Fibroblast of villous mesenchyme (primary cell): Measurements from ENCODE around the gene FAM76B.

DNA sequence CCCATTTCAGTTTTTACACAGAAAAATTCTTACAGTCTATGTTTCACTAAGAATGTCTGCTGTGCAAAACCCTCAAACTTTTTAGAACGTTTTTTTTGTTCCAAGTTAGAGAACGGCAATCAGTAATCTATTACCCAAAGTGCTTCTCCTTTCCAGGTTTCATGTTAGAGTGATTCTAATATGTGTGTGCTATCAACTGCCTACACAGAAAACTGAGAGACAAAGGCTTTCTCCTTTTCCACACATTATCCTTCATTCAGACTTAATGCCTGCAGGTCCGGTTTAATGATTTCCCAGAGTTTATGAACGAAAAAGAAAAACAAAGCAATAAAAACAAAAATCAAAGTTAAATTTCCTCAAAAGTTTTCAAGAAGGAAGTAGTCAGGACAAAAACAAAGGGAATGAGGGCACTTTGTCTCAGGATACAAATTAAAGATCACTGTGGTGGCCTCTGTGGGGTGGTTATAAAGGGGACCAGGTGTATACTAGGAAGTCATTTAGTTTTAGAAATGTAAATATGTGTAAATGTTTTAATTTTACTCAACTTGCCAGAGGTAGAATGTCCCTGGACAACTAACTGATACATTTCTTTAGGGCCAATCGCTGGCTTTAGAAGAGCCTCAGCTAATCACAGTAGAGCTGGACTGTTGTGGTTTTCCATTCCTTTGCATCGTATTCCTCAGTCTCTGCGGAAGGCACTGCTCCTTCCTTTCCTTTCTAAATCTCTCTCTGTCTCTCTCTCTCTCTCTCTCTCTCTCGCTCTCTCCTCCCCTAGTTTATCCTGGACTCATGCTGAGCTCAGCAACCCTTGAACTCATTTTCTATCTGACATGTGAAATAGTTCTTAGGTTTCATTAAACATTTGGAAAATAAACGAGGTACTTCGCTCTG, 11.5 kb upstream of the SESN3 start:
- CAGE, long polyA plus RNA, result no peak

GRCh38 chr11:95256226-95256913, 25.4 kb upstream of the SESN3 start:
- CAGE, long polyA plus RNA, result no peak

DNA sequence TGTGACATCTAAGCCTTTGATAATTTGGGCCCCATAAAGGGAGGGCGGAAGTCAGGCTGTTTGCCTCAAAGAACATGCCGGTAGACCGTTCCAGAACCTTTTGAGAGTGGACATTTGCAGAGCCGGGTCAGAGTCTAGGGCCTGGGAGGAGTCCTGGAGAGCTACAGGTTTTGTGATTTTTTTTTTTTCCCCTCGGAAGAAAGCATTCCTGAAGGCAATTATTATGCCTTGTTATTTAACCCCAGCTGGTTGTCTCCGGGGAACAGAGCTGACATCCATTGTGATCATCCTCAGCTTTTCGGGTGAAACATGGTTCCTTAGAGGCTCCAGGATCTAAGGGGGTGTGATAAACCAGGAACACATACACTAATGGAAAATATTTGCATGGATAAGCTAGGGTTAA, 68.5 kb upstream of the SESN3 start:
- CAGE, long polyA plus RNA, result no peak

DNA sequence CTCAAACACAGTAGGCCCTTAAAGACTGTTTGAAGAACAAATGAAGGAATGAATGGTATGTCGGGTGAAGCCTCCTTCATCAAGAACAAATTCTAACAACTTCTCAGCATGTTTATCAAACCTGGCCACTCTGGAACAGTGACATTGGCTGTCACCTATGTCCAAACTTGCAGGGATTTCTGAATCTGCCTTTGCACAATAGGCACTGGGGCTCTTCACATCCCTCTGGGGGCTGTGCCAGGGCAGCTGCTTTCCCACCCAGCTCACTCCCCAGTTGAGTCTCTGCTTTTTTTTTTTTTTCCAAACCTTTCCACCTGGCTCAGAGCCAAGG, 107.2 kb upstream of the SESN3 start:
- CAGE, long polyA plus RNA, result no peak

DNA sequence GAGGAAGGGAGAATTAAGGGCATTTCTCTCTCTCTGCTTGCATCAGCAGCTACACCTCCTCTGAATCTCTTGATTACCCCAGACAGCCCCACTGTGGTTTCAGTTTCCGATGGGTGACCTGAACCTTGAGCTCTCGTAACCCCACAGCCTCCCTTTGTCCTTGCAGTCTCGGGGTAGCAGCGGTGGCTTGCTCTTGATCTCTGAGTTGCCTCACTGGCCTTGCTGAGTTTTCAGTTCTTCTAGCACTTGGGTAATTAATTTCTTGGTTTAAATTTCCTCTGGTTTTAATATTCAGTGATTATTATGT, 212.5 kb upstream of the SESN3 start:
- CAGE, long polyA plus RNA, result no peak

- CAGE, long polyA plus RNA, result no peak
Observed at GRCh38 chr11:95688839-95689081, 100.8 kb downstream of the FAM76B start.

GRCh38 chr11:95697844-95698589, 91.6 kb downstream of the FAM76B start:
- CAGE, long polyA plus RNA, result no peak

DNA sequence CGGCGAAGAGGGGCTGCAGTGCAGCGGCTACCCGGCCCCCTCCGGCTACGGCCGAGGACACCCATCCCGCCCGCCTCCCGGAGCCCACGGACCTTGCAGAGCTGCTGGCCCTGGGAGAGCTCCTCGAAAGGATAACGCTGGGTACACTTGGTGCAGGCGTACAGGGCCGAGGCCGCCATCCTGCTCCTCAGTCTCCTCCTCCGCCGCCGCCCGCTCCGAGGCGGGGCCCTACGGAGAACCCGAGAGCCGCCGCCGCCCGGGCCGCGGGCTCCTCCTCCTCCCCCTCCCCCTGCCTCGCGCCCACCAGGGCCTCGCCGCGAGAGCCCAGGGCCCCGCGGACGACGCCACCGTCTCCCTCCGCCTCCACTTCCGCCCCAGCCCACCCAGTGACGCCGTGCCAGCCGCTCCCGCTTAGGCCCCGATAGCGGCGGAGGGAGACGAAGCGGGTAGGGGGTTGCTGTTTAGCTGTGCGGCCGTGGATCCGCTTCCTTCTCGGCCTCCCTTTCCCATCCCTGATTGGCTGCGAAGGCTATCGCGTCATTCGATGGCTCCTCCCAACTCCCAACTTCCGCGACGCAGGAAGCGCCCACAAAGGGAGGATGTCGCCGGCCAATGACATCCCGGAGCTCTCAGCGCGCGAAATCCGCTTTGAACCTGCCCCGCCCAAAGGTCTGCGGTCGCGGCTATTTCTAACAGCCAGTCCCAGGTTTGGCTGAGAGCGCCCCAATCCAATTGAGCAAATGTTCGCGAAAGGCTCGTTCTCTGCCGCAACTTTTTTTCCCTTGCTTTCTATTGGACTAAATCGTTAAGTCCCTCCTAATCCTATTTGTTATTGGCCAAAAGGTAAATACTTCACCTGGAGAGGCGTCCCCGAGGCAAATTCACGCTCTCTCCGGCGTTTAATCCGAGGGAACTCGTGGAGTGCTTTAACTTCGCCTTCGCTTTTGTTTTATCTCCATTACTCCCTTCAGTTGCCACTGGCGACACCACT, at the start of gene FAM76B:
TSS of gene FAM76B (minus strand) at position 483 of the 991 bp plus-strand sequence.
- CAGE, long polyA plus RNA, result no peak

DNA sequence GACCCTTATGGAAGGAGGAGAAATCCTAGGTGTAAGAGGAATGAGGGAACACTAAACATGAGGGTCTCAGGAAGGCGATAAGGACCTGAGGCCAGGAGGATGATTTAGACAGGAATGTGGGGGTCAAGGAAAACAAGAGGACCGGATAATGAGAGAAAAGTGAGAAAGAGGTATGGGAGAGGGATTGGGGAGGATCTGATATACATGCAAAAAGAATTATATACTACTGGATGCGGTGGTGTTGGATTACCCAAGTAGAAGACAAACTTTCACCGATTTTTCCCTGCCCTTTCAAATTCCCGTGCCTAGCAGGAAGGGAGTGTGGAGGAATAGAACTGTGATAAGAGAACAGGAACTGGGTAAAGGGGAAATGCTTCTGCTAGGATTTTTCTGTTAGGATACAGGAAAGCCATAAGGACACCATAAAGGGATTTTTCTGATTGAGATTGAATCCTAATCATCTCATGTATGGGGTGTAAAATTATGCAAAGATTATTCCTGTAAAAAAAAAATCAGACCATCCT, 434 bp upstream of the MTMR2 start:
- CAGE, long polyA plus RNA, result no peak

DNA sequence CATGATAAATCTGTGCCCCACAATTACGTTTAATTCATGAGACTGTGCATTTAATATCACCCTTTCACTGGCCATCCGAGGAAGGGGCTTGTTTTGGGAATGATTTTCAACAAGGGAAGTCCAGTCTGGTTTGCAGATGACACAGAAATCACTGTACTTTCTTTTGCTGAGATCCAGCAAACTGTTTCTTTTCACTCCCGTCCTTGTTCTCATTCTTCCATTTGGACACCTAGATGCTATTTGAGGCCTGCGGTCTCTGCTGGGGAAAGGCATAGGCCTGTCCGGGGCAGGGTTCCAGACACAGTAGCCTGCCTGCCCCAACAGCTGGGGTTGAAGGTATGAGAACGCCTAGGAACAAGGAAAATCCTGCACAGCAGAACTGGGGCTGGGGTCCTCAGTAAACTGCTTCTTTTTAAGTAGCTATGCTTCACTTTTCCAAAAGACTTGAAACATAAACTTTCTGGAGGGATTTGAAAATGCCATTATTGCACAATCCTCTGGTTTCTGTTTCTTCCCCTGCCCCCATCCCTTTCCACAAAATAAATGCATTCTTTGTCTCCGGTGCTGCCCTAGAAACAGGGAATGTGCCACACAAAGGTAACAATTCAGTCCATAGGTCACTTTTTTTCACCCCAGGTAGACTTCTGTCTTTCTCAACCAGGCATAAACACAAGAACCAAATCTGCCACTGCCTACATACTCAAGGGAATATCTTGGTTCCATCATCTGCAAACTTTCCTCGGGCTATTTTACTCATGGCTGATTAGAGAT, 174.7 kb upstream of the MTMR2 start:
- CAGE, long polyA plus RNA, result no peak

GRCh38 chr11:96105432-96105980, 181.6 kb upstream of the MTMR2 start:
- CAGE, long polyA plus RNA, result no peak

- CAGE, long polyA plus RNA, result no peak
Observed at GRCh38 chr11:96182092-96182605, 160.8 kb downstream of the MAML2 start.

DNA sequence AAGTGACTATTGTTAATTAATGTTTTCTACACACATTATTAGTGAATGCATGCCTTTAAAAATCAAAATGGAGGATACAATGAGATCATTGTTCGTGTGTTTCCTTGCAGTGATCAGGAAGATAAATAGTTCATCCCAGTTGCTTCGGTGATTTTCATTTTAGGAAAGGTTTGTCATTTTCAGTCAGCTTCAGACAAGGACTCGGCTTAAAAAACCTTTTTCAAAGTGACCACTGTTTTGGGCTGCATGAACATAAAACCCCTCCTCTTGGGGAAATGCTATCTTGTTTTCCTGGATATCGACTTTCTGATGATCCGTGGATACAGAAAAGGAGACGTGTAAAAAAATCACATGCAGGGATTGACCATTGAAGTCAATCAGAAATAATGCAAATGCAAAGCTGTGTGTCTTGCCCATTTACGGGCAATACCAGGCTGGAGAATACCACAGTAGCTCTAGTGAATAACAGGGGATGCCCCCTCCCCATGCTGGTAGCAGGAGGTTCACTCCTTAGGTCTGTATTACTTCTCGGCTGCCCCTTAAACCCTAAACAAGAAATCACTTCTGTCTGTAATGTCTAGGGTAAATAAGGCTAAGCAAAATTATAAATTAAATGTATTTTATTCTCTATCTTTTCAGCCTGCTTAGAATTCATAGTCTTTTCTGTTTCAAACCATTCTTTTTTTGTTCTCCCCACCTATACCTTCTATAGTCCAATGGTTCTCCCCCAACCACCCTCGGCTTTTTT, 146.7 kb downstream of the MAML2 start:
- CAGE, long polyA plus RNA, result no peak

DNA sequence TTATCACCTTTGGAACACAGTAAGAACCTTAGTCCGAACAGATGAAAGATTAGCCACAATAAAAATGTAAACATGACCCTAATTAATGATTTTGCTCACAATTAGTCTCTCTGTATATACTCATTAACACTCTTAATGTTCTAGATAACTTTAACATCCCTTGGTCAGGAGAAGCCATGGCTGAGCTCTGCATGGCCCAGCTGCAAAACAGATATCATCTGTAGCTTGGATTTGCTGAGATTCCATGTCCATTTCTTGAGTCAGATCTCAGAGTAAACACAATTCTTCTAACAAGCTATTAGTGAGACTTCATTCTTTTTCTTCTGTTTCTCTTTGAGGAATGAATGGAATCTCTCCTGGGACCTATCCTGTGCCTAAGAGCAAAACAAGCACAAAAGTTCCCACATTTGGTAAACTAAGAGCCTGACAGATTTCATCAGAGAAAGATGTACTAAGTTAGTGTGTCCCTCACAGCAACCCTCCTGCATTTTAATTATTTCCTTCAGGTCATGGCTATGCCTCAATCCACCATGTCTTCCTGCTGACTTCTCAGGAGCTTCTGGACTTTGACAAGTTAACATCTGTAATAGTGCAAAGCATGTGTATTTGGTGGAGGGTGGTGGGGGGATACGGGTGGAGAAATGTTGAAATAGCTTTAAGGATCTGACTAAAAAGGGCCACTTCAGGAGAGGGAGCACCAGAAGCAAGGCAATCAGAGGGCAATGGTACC, 142.7 kb downstream of the MAML2 start:
- CAGE, long polyA plus RNA, result no peak

DNA sequence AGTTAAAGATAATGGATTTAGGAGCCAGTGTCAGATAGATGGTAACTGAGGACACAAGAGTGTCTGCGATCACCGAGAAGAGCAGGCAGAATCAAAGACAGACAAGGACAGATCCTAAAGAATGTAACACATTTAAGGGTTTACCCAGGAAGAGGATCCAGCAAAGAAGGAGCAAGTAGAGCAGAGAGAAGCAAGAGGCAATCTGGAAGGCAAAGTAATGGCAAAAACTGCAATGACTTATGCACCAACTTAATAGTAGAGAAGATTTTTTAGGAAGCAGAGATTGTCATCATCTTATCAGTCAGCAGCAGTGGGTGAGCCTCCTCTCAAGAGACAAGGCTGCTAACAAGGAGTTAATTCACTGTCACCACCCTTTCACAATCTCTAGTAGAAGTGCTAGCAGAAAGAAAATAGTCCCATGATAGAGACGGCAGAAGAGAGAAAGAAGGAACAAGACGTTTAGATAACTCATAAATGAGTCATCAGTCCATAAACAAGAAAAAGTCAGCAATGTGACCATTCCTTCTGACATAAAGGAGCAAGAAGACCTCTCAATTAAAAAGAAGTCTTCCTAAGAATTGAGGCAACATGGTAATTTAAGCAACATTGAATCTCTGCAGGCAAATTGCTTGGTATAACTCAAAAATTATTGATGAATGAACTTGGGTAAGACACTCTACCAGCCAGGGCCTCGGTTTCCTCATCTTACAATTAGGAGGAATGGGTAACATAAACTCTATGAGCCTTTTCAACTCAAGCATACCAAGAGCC, 130.5 kb downstream of the MAML2 start:
- CAGE, long polyA plus RNA, result no peak

- CAGE, long polyA plus RNA, result no peak
Observed at GRCh38 chr11:96213429-96214352, 129.3 kb downstream of the MAML2 start.

DNA sequence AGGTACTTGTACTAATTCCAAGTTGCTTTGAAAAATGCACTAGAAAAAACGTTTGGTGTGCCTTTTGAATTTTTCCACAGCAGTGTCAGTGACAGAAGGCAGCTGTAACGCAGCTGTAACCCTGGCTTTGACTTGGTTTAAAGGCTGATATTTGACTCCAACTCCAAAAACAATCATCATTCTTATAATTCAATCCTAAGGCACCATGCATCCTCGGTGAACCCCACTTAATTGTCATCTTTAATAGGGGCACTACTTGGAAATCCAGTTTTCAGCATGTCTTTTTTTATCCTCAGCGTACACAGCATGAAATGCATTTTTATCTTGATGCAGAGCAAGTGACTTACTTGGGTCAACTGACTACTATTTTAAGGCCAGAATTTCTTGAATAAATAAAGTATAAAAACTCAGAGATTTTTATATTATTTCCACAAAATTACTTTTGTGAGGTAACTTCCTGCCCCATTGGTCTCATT, 124.8 kb downstream of the MAML2 start:
- CAGE, long polyA plus RNA, result no peak

- CAGE, long polyA plus RNA, result no peak
Observed at GRCh38 chr11:96317615-96318664, 25.1 kb downstream of the MAML2 start.

GRCh38 chr11:96340244-96340906, 2.6 kb downstream of the MAML2 start:
- CAGE, long polyA plus RNA, result no peak

GRCh38 chr11:96390137-96391199, 655 bp downstream of the JRKL start:
- CAGE, long polyA plus RNA, result no peak